Psoas muscle (tissue), 2 donors: ENCODE measurements around a stretch of chr21.

DNA sequence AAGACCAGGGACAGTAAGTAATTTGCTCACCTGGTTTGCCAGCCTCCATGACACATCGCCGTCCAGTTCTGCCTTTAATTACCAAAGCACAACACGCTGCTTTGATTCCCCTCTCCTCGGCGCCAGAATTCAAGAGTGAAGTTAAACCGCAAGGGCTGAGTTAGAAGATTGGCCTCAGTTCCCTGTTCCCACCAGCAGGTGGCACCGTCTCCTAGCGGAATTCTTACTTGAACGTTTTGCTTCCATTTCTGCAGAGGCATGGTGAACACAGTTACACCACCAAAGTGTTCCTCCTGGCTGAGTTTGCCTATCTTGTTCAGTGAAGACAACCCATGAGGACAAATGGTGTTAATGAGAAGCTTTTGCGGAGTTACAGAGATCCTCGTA lies 2.0 kb upstream of the KCNE2 start:
- PRO-cap, 2 experiments, result no peak in any of the 2 experiments

DNA sequence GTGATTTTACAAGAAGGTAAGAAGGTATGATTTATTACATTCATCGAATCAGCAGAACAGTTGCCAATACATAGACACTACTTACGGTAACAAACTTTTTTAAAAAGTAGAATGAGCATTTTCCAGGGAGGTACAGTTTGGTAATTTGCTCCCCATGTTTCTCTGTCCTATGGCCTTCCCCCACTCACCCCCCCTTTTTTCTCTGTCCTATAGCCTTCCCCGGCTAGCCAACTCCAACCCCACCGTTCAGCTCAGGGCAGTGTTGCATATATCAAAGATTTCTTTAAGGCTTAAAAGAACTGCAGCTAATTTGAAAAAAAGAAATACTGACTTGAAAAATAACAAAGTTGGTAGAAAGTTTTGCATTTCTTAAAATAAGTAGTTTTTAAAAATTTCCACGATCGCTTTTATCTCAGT lies 12.2 kb upstream of the KCNE1 start:
- PRO-cap, 2 experiments, result no peak in any of the 2 experiments

- PRO-cap, 2 experiments, result no peak in any of the 2 experiments
Observed at GRCh38 chr21:34583809-34584438, 31.0 kb downstream of the RCAN1 start.

- PRO-cap, 2 experiments, result no peak in any of the 2 experiments
Observed at GRCh38 chr21:34699528-34700130, 30.8 kb downstream of the CLIC6 start.

DNA sequence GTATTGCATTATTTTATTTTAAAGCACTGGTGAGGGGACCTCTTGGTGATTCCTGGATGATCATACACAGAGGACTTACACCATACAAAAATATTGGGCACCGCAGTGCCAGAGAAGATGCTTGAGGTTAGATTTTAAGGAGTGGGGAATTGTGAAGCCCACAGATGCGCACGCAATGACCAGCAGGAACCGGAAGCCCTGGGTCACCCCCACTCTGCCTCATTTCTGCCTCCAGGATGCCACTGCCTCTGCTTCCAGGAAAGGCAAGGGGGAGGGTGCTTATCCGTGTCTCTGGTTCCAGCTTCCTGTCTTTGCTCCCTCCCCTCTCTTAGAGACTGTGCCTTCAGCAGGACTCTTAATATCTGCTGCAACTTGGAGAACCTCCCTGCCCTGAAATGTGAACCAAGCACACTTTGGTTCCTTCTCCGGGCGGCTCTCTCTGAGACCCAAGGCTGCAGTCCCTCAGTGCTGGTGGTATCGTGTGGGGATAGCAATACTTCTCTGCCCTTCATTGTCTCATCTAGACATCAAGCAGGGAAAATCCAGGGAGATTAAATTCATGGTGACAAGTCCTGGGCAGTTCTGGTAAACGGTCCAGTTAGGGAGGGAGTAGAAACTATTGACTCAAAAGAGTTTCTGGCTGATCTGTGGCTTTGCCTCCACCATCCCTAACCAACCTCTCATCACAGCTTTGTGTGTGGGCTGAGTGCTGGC lies 48.3 kb downstream of the CLIC6 start:
- PRO-cap, 2 experiments, result no peak in any of the 2 experiments

DNA sequence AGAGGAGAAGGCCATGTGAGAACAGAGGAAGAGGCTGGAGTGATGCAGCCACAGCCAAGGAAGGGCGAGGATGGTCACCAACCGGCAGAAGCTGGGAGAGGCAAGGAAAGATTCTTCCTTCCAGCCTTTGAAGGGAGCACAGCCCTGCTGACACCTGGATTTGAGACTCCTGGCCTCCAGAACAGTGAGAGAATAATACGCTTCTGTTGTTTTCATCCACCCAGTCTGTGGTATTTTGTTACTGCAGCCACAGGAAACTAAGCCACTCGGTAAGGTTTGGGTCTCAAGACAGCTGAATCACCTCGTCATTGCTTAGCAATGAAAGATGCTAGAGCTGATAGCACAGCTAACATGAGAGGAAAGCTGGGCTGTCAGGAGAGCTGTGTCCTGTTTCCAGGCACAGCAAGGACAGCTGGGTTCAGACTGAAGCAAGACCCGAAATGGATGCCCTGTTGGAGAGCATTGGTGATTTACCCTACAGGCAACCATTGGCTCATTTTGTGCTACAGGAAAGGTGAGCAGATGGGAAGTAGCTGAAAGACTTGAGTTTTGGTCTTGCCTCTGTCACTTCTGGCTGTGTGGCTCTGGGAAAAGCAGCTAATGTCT lies 57.8 kb downstream of the CLIC6 start:
- PRO-cap, 2 experiments, result no peak in any of the 2 experiments

DNA sequence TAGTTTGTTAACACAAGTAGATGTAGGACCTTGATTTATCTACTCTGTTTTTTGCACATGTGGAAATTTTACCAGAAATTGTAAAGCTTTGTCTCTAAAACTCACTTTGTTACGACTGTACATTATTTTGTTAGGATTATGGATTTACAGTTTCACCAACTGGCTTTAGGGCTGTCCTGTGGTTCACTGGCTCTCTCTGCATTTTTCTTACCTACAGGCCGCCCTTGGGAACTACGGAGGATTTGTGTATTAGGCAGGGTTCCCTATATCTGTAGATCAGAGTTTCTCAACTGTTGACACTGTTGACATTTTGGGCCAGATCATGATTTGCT lies 125.6 kb downstream of the CLIC6 start:
- PRO-cap, 2 experiments, result no peak in any of the 2 experiments

- PRO-cap, 2 experiments, result no peak in any of the 2 experiments
Observed at GRCh38 chr21:34800945-34801620, 132.3 kb downstream of the CLIC6 start.

- PRO-cap, 2 experiments, result no peak in any of the 2 experiments
Observed at GRCh38 chr21:34817818-34818197, 149.0 kb downstream of the CLIC6 start.

- PRO-cap, 2 experiments, result no peak in any of the 2 experiments
Observed at GRCh38 chr21:34838908-34839740, 170.3 kb downstream of the CLIC6 start.

DNA sequence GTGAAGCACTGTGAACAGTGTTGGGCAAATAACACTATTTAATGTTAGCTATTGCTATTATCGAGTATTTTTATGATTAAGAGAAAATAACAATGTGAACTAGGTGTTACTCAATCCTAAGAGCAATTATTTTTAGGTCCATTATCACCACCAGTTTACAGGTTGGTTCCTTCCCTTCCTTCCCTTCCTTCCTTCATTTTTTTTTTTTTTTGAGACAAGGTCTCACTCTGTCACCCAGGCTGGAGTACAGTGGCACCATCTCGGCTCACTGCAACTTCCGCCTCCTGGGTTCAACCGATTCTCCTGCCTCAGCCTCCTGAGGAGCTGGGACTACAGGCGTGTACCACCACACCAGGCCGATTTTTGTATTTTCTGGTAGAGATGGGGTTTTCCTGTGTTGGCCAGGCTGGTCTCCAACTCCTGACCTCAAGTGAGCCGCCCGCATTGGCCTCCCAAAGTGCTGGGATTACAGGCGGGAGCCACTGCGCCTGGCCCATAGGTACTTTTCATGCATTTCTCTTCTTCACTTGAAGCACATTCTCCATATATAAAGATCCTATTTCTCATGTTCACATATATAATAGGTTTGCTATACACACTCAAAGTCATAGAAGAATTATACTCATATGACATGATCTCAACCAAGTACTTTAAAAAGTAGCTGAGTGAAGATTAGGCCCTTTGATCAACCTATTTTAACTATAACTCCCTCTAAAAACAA lies 185.0 kb downstream of the CLIC6 start:
- PRO-cap, 2 experiments, result no peak in any of the 2 experiments

DNA sequence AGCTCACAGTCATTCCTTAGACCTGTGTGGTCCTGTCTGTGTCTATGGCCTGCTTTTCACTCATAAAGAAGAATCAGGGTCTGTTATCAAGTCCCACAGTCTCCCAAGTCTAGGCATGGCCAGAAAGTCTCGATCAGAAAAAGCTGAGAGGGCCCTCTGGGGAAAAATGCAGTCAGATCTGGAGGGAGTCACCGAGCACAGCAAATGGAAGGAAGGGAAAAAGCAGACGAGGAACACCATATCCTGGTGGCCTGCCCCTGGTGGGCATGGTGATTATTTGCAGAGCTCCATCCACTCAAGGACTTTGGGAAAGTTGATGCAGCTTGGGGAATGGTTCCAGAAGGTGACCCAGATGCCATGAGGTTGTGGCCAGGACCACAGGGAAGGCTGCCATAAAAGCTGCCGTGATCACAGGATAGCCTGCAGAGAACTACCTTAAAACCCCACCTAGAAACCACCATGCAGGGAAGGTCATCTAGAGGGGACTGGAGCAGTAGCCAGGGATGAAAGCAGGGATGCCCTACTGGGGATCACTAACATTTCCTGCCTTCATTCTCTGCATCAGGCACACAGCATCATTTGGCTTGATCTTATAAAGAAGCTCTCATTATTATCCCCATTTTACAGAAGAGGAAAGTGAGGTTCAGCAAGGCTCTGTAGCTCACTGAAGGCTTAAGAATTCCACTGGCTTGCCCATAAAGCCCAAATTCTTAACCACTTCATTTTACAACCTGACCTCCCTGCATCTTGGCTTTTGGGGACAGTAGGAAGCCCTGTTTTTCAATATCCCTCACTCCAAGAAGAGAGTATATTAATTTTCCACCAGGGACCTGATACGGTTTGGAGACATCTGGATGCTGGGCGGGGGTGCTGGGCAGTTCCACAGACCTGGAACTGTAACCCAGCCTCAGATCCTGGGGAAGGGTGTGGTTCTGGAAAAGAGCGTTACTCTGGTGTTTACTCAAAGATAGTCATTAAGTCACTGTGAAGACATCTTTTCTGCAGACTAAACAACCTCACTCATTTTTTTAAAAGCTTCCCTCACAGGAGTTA lies 189.4 kb downstream of the CLIC6 start:
- PRO-cap, 2 experiments, result no peak in any of the 2 experiments

- PRO-cap, 2 experiments, result no peak in any of the 2 experiments
Observed at GRCh38 chr21:34865448-34866123, 183.5 kb downstream of the RUNX1 start.

DNA sequence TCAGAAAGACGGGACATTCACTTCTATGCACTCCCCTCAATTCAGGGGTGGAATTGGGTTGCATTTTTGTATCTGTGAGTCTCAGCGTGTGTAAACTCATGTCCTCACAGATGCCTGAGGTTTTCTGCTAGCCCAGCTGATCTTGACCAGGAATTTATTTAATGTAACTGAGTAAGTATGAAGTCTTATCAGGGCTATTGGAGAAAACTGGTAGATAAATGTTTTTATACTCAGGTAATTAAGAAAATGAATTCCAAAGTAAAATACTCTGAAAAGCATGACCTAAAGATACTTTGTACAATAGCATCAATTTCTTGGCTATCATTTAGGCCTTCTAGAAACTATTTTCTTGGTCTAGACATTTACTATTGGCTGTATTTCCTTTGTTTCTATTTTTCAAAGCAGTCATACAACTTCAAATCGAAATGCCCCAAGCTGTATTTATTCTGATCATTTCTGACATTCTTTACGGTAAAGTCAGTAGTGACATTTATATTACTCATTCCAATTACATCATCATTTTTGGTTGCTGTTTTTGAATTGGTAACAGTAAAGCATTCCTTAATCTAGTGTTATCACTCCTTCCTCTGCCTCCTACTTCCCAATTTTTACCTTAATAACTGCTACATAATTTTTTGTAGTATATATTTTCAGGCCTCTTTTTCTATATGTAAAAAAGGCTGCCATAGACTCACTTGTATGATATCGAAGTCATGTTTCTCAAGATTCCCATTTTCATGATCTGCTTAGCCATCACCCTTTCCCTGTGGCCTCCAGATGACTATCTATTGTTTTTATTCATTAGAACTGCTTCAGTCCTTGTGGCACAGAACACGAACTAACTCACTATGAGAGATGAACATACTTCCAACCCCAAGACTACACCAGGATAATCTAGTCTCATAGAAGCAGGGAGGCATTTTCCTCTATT lies 167.3 kb downstream of the RUNX1 start:
- PRO-cap, 2 experiments, result no peak in any of the 2 experiments

GRCh38 chr21:34885812-34886632 lies 163.1 kb downstream of the RUNX1 start:
- PRO-cap, 2 experiments, result no peak in any of the 2 experiments

GRCh38 chr21:35021840-35022489 lies 27.1 kb downstream of the RUNX1 start:
- PRO-cap, 2 experiments, result no peak in any of the 2 experiments

DNA sequence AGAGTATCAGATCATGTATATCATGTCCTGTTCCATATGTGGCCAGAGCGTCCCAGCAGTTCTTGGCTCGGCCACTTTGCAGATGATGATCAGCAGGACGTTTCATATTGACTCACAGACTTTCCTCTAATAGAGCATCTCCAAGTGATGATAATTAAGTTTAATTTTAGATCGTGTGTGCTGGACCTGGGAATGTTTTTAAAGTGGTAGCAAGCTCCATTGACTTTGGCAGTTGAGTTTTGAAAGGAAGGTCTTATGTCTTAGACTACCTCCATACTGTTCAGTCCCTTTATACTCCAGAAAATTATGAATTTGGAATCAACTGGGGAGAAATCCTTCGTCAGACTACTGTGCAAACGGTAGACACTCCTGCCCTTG lies 154.6 kb upstream of the RUNX1 start:
- PRO-cap, 2 experiments, result peak in 2 of 2 experiments; most common plus-strand start position 228 of the sequence (in 2); most common minus-strand start position 84 of the sequence (in 1)

DNA sequence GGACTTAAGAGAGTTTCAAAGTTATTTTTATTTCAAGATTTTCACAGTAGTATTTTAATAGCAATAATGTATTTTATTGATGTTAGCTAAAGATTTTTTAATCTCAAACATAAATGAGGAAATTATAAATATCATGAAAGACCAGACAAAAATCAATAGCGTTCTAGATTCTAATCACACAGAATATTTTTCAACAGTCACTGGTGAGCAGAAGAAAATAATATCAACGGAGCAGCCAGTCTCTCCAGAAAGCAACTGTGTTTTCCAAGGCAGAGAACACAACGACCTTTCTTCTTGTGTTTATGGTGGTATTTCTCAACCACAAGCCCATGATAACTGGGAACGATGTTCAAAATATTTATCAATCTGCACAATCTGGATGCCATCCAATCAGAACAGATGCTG lies 162.5 kb upstream of the RUNX1 start:
- PRO-cap, 2 experiments, result no peak in any of the 2 experiments

GRCh38 chr21:35257288-35257810 lies 208.2 kb upstream of the RUNX1 start:
- PRO-cap, 2 experiments, result peak in 1 of 2 experiments; most common minus-strand start chr21:35257531 (in 1)

DNA sequence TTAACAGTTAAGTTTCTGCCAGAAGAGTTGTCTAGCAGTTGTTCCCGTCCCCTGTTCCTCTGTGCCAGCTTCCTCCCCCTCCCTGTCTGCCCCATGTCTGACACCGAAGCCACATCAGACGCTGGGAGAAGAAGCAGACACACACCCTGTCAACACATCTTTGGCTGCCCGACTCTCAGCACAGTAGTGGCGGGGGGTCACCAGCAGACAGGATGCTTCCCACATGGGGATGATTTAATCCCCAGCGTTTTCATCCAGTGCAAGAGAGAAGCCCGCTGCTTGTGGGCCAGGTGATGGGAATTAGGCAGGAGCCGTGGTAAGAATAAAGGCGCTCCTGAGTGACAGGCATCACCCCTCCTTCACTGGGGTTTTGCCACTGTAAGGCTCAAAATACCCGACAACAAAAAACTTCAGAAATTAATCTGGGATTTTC lies 379.5 kb upstream of the RUNX1 start:
- PRO-cap, 2 experiments, result no peak in any of the 2 experiments